H9 (cell line): ENCODE data around the gene WASHC4.

- PRO-cap: no peak
Measured at GRCh38 chr12:103801974-103802925, 38.8 kb downstream of the NT5DC3 start.

DNA sequence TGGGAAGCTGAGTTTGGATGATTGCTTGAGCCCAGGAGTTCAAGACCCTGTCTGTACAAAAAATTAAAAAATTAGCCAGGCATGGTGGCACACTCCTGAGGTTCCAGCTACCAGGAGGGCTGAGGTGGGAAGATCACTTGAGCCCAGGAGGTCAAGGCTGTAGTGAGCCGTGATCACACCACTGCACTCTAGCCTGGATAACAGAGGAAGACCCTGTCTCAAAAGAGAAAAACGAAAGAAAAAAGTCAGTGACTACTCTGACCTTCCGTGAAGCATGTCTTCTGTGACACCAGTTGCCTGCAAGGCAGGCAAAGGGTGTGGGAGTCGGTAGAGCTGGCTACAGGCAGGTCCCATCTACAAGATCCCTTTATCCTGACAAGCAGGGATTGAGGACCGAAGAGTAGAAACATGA lies 28.8 kb upstream of the HSP90B1 start:
- PRO-cap: no peak

- PRO-cap: no peak
Measured at GRCh38 chr12:103967802-103968407, 2.2 kb downstream of the TDG start.

DNA sequence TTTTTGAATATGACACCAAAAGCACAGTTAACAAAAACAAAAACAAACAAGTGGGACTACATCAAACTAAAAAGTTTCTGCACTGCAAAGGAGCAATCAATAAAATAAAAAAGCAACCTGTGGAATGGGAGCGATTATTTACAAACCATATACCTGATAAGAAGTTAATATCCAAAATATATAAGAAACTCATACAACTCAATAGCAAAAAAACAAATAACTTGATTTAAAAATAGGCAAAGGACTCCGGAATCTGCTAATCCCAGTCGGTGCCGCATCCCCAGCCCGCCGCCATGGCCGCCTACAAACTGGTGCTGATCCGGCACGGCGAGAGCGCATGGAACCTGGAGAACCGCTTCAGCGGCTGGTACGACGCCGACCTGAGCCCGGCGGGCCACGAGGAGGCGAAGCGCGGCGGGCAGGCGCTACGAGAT lies 19.5 kb downstream of the GLT8D2 start:
- PRO-cap: no peak

DNA sequence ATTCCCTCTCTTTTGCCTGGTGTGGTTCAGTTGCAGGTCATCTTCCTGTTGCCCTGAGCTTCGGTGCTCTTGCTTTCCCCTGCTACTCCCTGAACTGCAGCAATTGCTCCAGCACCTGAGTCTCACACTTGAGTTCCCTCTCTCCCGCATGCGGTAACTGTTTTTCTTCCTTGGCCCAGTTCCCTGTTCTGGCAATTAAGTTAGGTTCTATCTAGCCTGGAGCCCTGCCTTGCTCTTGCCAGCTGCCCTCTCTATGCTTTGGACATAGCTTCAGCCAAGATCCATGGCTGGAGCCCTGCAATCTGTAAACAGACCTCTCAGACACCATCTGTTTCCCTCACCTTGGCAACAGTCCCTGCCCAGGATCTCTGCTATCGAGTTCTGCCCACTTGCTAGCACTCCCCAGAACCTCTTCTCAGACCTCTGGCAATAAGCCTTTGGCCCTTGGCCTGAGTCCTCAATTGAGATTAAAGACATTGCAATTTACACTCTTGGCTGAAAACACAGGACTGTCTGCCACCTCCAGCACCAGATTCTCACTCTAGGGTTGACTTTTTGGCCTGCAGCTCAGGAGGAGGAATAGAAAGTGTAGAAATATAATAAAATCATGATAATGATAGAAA lies 6.0 kb upstream of the GLT8D2 start:
- PRO-cap: no peak

DNA sequence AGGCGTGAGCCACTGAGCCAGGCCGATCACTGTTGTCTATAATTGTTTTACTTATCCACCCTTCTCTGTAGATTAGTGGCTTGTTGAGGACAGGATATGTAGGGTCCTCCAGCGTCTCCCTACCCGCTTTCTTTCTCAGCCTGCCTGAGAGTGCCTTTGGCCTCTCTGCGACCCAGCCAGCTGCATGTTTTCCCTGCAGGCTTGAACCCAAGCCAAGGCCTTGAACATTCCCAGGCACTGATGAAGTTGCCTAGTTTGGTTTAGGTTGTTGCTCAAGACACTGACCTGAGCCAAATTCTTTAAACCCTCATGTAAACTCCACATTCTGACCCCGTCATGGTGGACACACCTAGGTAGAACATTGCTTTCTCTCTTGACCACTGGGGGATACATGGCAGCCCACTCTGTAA lies 33.5 kb upstream of the TXNRD1 start:
- PRO-cap: no peak

DNA sequence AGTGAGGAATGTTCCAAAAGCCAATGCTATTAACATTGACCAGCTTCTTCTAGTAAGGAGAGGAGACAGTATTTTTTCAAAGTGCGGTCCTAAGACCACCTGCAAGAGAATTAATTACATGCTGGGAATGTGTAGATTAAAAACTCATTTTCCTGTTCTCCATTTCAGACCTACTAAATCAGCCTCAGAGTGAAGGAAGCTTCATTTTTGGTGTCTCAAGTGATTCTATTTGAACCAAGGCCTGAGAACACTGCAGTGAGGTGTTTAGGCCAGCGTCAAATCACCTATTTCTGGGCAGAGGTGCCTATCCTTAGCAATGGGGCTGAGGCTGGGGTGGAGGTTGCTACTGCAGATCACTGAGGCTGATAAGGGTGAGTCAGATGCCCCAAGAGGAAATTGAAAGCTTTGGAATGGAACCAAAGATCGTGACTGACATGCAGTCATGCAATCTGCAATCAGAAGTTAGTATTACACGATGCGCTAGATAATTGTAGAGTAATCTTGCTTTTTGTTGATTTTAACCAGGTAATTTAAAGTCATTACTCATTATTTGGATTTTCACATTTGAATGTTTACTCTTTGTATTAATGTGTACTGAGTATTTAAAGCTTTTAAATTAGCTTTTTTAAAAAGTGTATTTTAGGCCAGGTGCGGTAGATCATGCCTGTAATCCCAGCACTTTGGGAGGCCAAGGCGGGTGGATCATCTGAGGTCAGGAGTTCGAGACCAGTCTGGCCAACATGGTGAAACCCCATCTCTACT lies 4.4 kb downstream of the TXNRD1 start:
- PRO-cap: no peak

DNA sequence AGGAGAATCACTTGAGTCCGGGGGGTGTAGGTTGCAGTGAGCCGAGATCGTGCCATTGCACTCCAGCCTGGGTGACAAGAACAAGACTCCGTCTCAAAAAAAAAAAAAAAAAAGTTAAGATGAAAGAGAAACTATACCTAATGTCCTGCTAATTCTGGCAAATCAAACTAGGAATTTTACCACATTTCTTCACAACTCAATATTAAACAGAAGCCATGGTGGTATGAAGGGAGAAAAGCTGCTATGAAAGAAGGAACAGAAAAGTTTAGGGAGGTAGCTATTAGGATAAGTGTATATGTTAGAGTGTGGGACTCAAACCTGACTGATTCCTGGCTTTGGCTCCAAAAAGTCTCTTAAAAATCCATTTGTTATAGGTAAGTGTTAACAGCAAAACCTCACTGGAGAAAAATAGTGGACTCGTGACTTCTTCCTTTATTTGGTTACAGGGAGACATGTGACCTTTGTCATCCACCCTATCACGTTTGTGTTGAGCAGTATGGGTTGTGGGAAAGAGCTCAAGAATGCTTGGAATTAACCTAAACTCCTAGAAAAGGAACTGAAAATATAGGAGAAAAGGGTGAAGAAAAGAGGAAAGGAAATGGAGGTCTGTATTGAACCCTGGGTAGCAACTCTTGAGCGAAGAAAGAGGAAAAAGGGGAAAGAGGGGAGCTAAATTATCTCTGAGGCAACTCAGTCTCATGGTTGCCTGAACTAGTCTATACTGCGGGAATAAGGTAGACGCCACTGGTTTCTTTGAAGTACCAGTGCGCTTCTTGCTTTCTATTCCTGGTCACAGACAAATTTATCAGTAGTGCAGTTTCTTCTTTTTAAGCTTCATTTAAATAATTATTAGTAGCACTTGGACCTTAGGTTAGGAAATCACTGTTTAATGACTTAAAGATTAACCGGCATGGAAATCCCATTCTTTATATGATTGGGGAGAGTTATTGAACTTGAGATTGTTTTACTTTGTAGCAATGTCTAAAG lies 3.6 kb upstream of the EID3 start:
- PRO-cap: no peak

- PRO-cap: no peak
Measured at GRCh38 chr12:104457925-104458211, 1.1 kb downstream of the CHST11 start.

GRCh38 chr12:104472432-104473021 lies 15.8 kb downstream of the CHST11 start:
- PRO-cap: no peak

DNA sequence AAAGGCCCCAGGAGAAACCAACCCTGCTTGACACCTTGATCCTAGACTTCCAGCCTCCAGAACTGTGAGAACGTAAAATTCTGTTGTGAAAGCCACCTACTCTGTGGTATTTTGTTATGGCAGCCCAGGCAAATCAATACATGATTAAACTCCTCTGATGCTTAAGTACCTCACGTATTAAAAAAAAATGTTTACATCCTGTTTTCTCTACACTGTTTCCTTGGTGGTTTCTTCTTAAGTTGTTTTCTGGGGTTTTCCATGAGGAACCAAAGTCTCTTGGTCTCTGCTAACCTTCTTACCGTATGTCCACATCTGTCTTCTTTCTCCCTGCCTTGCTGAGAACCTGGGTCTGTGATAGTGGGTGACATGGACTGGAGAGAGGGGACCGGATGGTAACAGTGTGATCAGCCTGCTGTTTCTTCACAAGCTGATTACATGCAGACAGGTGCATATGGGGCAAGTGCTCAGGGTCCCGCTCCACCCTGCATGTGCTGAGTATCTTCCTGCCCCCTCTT lies 40.7 kb downstream of the CHST11 start:
- PRO-cap: no peak

DNA sequence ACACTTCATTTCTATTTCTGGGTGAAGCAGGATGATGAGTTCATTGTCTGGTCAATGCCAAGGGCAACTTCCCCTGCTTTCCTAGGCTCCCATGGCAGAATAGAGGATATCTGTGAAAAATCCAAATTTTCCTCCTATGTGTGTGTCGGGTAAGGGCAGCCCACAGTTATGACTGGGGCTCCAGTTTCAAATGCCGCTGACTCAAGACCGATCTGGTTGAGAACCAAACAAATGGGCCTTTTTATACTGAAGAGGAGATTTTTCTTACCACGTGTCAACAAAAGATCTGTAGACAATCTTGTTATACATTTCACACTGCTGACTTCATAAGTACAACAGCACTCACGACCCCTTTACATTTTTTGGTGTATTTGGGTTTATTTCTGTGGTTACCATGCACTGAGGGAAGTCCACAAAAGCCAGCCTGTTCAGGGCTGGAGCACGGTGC lies 120.9 kb downstream of the CHST11 start:
- PRO-cap: no peak

GRCh38 chr12:104655698-104656103 lies 199.0 kb downstream of the CHST11 start:
- PRO-cap: no peak

GRCh38 chr12:104673401-104674038 lies 216.8 kb downstream of the CHST11 start:
- PRO-cap: no peak

GRCh38 chr12:104682651-104683406 lies 226.1 kb downstream of the CHST11 start:
- PRO-cap: no peak

- PRO-cap: bidirectional peak, plus-strand start at chr12:104722813, minus-strand start at chr12:104722681
Measured at GRCh38 chr12:104722414-104722903, 235.6 kb downstream of the SLC41A2 start.

GRCh38 chr12:104941512-104941814 lies 16.6 kb downstream of the SLC41A2 start:
- PRO-cap: no peak

GRCh38 chr12:105107479-105108531 lies at the start of gene WASHC4:
Gene WASHC4, plus strand, starts transcription at chr12:105107731.
- PRO-cap: bidirectional peak, plus-strand start at chr12:105107777, minus-strand start at chr12:105107635; bidirectional peak, plus-strand start at chr12:105107976, minus-strand start at chr12:105107968; bidirectional peak, plus-strand start at chr12:105108234, minus-strand start at chr12:105108207

DNA sequence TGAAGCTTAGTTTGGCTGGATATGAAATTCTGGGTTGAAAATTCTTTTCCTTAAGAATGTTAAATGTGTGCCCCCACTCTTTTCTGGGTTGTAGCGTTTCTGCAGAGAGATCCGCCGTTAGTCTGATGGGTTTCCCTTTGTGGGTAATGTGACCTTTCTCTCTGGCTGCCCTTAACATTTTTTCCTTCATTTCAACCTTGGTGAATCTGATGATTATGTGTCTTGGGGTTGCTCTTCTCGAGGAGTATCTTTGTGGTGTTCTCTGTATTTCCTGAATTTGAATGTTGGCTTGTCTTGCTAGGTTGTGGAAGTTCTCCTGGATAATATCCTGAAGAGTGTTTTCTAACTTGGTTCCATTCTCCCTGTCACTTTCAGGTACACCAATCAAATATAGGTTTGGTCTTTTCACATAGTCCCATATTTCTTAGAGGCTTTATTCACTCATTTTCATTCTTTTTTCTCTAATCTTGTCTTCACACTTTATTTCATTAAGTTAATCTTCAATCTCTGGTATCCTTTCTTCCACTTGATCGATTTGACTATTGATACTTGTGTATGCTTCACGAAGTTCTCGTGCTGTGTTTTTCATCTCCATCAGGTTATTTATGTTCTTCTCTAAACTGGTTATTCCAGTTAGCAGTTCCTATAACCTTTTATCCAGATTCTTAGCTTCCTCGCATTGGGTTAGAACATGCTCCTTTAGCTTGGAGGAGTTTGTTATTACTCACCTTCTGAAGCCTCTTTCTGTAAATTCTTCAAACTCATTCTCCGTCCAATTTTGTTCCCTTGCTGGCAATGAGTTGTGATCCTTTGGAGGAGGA lies 52.3 kb downstream of the APPL2 start:
- PRO-cap: no peak

DNA sequence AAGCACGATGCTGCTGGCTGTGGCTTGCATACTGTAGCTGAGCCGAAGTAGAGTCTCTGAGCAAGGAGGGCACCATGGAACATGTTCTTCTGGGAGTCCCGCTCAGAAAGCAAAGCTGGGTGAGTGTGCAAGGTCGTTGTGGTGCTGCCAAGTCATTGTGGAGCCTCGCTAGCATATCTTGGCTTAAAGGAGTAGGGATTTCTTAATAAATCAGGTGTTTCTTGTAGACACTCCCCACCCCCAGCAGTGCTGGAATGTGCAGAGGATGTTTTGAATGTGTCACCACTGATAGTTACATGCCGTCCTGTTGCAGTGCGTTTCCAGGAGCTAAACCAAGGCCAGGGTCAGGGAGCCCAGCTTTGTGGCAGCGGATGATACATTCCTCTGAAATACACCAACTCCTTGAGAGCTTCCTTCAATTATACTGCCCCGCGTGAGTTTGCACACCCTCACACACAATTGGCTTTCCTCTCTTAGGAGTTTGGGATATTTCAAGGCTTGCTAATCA lies 154.8 kb downstream of the C12orf75 start:
- PRO-cap: no peak